ENCODE measurements around the genes PCDHB2 and PCDHB15.

GRCh38 chr5:140228074-140229032 is 53.4 kb downstream of the CYSTM1 start:
- PRO-cap = no peak

DNA sequence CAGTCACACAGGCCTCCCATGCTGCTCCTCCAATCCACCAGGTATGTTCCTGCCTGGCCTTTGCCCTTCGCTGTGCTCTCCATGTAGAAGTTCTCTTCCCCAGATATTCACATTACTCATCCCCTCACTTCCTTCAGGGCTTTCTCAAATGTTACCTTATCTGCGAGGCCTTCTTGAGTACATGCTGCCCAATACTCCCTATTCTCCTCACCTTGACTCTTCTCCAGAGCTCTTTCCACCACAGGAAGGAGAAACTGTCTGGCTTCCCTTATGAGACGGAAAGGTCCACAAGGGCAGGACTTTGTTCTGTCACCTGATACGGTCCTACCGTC is 52.7 kb downstream of the PFDN1 start:
- PRO-cap = no peak

GRCh38 chr5:140341464-140342178 is 4.8 kb downstream of the HBEGF start:
- PRO-cap = no peak

GRCh38 chr5:140347502-140347779 is 1.0 kb upstream of the HBEGF start:
- PRO-cap = no peak

- PRO-cap = no peak
These were observed 3.1 kb downstream of the SLC4A9 start for GRCh38 chr5:140363006-140363522.

- PRO-cap = no peak
These were observed 20.3 kb upstream of the ANKHD1 start for GRCh38 chr5:140381443-140381647.

DNA sequence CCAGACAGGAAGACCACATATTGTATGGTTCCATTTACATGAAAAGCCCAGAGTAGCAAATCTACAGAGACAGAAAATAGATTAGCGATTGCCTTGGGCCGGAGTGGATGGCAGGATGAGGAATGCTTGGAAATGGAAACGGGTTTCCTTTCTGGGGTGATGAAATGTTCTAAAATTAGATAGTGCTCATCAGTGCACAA is 23.6 kb downstream of the SLC35A4 start:
- PRO-cap = no peak

- PRO-cap = no peak
These were observed 545 bp downstream of the HARS1 start for GRCh38 chr5:140690429-140691221.

- PRO-cap = no peak
These were observed 326 bp downstream of the PCDHA5 start for GRCh38 chr5:140821692-140822186.

- PRO-cap = unidirectional peak, plus-strand start at chr5:141094615
These were observed at the start of gene PCDHB2 for GRCh38 chr5:141094443-141095269. Gene PCDHB2 (plus strand): TSS chr5:141094615.

GRCh38 chr5:141245092-141245989 is at the start of gene PCDHB15:
Gene PCDHB15 (plus strand): TSS chr5:141245395.
- PRO-cap = no peak

- PRO-cap = no peak
These were observed 5.6 kb downstream of the PCDHB15 start for GRCh38 chr5:141250796-141251197.

DNA sequence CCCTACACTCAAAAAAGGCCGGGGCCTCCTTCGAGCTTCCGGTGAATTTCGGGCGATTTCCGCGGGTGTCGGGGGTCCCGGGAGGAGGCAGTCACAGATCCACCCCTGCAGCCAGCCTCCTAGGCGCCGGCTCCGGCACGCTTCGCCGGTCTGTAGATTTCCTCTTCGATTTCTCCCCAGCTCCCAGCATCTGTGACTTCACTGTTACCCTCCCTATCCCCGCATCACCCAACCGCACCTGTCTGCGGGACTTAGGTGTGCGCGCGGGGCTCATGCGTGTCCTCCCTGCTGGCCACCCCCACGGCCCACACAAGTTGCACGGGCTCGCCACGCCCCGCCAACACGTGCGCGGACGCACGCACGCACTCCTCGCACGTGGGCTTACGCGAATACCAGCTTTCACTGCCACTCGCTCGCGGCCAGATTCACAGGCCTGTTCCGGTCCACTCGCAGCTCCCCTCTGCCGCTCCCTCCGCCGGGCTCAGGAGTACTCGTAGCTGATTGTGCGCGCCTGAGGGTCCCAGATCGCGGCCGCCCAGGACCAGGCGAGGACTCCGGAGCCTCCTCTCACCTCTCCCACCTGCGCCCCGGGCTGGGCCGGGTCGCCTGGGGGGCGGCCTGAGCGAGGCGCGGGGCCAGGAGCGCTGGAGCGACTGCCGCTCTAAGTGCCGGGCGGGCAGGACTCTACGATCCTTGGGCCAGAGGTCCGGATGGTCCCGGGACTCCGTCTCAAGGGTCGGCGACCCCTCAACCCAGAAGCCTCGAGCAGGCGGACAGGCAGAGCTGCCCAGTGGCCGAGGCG is 3.3 kb downstream of the PCDHGC5 start:
- PRO-cap = no peak

DNA sequence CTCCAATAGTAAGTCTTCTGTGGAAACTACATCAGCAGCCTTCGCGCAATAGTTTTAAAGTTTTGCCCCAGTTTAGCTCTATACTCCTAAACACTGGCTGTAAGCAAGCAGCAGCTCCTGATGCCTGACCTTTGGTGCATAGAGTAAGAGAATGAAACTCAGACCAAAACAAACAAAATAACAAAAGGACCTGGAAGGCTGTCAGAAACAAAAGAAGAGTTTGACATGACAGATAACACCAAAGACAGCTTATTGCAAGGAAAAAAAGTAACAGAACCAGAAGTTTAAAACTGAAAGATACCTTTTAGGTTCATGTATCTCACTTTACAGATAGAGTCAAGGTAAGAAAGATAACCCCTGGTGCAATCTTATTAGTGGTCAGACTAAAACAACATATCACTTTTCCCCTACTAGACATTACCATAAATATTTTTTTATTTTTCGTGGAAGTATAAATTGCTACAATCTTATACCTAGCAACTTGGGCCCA is 54.2 kb downstream of the DIAPH1 start:
- PRO-cap = no peak

- PRO-cap = no peak
These were observed 35.7 kb downstream of the DIAPH1 start for GRCh38 chr5:141583159-141583452.

GRCh38 chr5:141634507-141635259 is 2.0 kb downstream of the HDAC3 start:
- PRO-cap = no peak

- PRO-cap = unidirectional peak, minus-strand start at chr5:141636554
These were observed 429 bp downstream of the HDAC3 start for GRCh38 chr5:141636186-141636653.

DNA sequence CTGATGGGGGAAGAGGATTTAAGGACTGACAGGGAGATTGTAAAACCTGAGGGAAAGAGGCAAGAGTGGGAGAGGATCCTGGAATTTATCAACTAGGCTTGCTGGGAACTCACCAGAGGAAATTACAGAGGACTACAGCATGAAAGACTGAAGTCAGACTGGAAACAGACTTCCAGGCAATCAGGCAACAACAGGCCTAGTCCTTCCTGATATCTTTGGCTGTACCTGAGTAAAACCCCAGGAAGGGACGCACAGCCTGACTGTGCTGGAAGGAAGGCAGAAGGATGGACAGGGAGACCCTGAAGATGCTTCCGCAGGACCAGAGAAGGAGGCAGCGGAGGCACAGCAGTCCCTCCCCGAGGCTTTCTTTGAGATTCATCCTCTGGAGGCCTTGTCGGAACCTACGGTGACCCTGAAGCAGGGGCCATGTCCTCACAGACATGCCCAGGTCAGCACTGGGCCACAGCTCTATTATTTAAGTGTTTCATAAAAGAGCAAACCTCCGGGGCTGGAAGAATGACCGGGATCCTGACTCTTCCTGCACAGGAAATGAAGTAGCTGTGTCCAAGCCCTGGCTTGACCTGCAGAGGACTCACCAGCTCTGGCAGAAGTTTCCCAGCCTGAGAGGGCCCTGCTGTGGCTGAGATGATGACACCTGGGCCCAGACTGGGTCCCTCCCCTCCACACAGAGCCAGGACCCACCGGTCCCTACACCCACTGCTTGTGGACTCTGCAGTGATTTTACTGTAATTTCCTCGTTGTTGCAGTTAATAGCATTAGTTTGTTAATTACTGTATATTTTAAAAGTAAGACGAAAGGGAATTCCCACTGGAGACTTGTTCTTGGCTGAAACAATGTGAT is 72.4 kb downstream of the PCDH1 start:
- PRO-cap = unidirectional peak, minus-strand start at position 448 of the sequence

DNA sequence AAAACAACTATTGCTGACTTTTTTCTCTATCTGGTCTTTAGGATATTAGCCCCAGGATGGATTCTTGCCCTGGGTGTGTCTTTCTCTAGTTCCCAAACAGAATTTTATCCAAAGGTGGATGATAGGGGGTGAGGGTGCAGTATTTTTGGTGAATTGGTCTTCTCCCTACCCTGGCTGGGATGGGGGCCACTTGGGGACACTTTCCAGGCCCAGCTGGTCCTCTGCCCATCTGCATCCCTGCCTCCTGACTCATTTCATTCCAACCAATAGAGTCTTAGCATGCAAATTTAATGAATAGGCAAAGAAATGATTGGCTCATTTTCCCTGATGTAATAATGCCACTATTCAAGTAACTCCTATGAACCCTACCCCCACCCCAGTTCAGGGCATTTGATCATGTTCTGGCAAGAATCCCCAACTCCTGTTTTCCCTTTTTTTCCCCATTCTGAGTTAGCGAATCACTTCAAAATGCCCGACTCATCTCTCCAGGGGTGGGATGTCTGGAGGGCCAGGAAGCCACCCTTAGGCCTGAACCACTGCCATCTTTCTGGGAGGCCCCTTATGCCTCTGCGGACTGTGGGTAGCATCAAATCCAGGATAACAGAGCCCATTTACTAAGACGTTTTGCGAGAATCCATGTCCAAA is 56.8 kb downstream of the PCDH1 start:
- PRO-cap = no peak

- PRO-cap = no peak
These were observed 36.7 kb downstream of the PCDH1 start for GRCh38 chr5:141841103-141842294.

Measured in left lung (tissue), 1 donor.